ENCODE measurements around a stretch of chr2.

- PRO-cap = no peak
- RRBS = no CpG with 5 or more reads among the region's 1 CpG
These were observed 69.5 kb upstream of the CD28 start for GRCh38 chr2:203636911-203637284.

- PRO-cap = no peak
- RRBS = no CpG with 5 or more reads among the region's 1 CpG
These were observed 34.5 kb upstream of the CD28 start for GRCh38 chr2:203671891-203672299.

DNA sequence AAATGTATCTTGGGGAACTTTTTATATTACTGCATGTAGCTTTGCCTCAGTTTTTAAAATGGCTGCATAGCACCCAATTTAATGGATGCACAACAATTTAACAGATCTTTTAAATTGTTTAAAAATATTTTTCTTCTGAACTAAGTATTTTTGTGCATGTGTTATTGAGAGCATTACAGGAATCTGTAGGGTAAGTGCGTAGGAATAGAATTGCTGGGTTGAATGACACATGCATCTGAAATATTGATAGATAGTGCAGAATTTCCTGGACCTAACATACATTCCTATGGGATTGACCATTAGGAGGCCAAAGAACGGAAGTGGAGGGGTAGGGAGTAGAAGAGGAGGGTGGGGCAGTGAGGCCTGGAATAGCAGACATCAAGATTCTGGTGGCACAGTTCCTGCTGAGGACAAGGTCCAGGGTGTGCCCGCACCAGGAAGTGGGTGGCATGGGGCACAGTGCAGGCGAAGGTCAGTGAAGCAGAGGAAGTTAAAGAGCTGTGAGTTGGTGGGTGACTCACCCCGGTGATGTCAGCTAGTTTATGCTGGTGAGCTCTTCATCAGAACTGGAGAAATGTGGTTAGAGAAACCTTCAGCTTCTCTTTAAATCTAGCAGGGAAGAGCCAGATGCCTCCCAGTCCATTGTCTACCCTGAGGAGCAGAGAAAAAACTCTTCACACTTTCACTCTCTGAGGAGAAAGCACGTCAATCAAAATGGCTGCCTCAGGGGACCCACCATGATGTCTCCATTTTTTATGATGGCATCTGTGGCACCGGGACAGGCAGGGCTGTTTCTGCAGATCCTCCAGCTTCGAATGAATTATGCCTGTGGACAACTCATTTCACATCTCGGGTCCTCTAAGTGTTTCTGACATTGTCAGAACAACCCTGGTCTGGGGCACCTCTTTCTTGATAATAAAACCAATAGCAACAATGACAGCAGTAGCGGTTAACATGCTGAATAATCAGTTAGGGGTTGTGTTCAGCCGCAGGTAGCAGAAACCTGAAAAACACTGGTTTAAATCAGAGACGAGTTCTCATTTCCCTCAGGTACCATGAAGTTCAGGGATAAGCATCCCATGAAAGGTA is 55.9 kb upstream of the CTLA4 start:
- PRO-cap = no peak
- RRBS = no CpG with 5 or more reads among the region's 12 CpGs

DNA sequence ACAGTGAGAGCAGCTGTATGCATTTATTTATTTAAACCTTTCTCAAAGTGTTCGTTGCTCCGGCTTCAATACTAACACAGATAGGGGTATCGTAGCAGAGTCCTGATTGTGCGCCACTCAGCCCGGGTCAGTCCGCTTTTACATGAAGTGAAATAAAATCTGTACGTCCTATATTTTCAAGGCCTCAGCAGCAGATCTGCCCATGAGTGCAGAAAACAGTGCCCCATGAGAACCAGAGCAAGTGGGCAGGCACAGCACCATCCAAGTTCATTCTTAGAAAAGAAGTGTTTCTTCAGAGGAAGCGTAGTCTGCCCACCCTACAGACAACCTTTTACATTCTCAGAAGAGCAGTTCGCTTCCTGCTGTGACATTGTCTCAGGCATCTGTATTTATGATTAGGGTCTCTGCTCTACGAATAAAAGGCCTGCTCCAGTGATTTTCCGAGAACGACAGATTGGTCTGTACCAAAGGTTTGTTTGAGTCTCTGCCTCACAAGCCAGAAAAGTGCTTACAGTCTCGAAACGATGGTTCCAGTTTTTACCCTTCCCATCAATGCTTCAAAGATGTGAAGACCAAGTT is 31.7 kb upstream of the CTLA4 start:
- PRO-cap = no peak
- RRBS = 100% methylated on average over 1 of the region's 14 CpGs

- PRO-cap = no peak
- RRBS = no CpG with 5 or more reads among the region's 4 CpGs
These were observed 1.6 kb downstream of the CTLA4 start for GRCh38 chr2:203868953-203869887.

- PRO-cap = no peak
- RRBS = no CpG with 5 or more reads among the region's 4 CpGs
These were observed 4.0 kb downstream of the CTLA4 start for GRCh38 chr2:203871527-203871981.

DNA sequence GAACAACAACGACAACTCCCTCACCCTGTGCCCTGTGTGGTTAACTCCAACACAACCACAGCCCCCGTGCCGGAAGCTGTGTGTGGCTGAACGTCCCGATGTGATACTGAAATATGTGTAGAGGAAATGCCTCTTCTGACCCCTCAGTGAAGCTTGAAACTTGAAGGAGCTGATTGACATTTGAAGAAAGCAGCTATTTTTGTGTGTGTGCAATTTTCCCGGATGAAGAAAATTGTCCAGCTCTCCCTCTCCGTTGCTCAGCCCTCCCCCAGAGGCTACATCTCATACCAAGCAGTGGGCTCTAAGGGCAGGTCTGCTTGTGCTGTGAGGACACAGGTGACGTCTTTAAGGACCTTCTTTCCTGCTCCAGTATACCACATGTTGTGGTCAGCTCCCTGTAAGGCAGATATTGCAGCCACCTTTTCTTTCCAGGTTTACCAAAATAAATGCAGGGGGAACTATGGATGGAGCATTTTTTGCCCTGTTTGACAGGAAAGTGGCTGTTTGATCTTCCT is 173.9 kb downstream of the ICOS start:
- PRO-cap = no peak
- RRBS = no CpG with 5 or more reads among the region's 8 CpGs

- PRO-cap = unidirectional peak, plus-strand start at chr2:204145474
- RRBS = no CpG with 5 or more reads among the region's 8 CpGs
These were observed 208.6 kb downstream of the ICOS start for GRCh38 chr2:204145166-204145552.

DNA sequence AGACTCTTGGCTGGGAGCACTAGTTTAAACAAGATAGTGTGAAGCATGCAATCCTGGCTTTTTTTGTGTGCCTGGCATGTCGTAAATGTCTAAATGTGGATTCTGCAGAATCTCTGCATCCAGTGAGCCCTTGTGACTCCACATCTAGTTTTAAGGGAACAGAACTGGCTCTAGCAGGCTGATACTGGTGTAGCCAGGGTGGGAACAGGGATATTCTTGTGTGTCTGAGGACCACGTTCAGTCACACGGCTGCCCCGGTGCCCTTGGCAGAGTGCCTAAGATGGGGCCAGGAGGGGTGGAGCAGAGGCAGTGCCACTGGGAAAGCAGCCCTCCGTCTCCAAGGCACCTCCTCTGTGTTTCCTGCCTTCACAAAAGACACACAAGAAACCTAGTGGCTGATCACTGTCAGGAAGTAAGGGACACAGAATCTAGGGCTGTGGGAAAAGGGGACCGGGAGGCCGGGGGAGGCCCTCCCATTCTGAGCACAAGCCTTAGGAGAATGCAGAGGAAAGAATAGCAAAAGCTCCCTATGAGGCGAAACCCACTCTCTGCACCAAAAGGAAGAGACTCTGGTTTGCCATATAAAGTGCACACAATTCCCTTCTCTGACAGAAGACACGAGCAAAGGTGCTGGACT is 91.5 kb upstream of the PARD3B start:
- PRO-cap = no peak
- RRBS = no CpG with 5 or more reads among the region's 9 CpGs

- PRO-cap = no peak
- RRBS = no CpG with 5 or more reads among the region's 1 CpG
These were observed 371.7 kb downstream of the PARD3B start for GRCh38 chr2:204916828-204917488.

DNA sequence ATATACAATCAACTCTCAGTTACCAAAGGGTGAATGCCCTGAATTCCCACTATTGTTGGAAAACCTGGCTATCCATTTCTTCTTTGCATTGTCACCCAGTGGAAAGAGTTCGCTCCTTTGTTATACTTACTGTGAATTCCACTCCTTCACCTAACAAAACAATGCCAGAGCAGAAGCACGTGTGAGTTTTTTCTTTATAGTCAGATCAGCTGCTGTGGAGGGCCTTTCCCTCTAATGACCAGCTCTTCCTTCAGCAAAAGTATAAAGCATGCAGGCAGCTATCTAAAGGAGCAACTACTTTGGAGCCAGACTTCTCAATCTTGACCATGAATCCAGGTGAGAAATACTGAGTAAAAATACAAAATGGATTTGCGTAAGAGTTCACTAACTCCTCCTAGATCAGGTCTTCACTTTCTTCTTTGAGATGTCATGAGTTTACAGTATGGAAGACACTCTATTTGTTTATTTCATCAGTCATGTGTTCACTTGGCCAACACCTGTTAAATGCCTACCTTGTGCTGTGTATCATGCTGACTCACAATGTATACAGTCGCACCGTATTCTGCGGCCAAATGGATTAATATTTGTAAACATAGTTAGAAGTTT is 409.0 kb upstream of the NRP2 start:
- PRO-cap = unidirectional peak, minus-strand start at position 421 of the sequence; bidirectional peak, plus-strand start outside the sequence, minus-strand start at position 421 of the sequence
- RRBS = no CpG with 5 or more reads among the region's 6 CpGs

GRCh38 chr2:205704533-205704921 is 22.2 kb downstream of the NRP2 start:
- PRO-cap = no peak
- RRBS = no CpG with 5 or more reads among the region's 4 CpGs

- PRO-cap = unidirectional peak, minus-strand start at chr2:205754934
- RRBS = no CpG with 5 or more reads among the region's 6 CpGs
These were observed 72.5 kb downstream of the NRP2 start for GRCh38 chr2:205754844-205755180.

DNA sequence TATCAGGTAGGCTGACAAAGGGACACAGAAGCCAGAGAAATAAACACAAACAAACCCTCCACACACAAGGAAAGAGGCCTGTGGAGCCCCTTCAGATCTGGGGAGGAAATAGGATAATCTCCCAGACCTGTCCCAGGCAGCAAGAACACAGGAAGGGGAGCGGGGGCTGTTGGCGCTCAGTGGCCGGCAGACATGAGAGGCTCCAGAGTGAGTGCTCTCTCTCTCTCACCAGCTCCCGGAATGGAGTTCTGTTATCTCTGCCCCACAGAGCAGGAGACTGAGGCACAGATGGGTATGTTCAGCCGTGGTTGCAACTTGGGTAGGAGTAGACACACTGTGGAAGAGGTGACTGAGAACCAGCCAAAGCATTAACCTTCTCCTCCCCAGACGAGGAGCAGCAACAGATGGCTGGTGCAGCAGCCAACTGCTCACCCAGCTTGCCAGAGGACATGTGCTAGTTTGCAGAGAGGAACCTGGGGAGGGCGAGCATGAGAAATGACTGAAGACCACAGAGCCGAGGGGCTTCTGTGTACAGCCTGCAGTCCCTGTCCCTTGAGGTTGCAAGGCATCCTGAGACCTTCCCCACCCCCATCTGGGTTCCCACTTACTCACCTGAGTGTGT is 82.0 kb downstream of the NRP2 start:
- PRO-cap = no peak
- RRBS = no CpG with 5 or more reads among the region's 8 CpGs

DNA sequence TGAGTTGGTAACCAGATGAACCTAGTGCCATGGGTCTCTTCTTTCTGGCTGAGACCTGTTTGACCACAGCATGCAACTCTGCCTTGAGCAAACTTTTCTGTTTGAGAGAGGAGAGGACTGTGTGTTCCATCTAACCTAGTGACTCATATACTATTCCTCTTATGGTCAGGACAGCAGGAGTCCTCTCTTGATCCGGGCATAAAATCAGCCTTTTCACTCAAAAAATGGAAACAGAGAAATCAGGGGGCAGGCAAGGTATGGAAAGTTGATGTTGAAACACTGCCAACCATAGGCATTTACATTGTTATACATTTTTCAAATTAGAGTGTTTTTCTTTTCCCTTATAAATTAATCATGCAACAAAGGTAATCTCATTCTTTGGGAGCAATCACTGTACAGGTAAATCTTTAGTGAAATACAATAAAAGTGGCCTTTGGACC is 86.6 kb downstream of the NRP2 start:
- PRO-cap = no peak
- RRBS = no CpG with 5 or more reads among the region's 1 CpG

- PRO-cap = no peak
- RRBS = no CpG with 5 or more reads among the region's 8 CpGs
These were observed 87.6 kb downstream of the NRP2 start for GRCh38 chr2:205769836-205770360.

DNA sequence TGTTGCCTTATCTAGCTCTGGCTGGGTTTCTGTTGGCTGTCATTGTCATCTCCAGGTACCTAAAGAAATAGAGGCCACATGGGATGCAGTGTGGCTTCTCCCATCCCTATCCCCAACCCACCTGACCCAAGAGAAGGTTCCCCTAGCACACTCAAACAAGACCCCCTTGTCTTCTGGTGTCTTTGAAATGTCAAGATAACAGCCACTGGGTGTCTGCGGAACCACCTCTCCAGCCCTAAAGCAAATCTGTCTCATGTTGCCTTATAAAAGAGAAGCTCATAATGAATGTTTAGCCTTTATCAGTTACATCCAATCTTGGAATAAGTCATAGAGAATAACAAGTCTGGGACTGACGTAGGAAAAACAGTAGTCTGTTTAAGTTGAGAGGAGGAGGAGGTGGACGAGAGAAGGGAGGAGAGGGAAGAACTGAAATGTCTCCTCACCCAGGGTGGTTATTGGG is 94.9 kb downstream of the NRP2 start:
- PRO-cap = no peak
- RRBS = no CpG with 5 or more reads among the region's 3 CpGs

- PRO-cap = no peak
- RRBS = no CpG with 5 or more reads among the region's 3 CpGs
These were observed 152.5 kb downstream of the NRP2 start for GRCh38 chr2:205834710-205835316.

- PRO-cap = bidirectional peak, plus-strand start at chr2:205902645, minus-strand start at chr2:205902519
- RRBS = no CpG with 5 or more reads among the region's 11 CpGs
These were observed 183.4 kb downstream of the INO80D start for GRCh38 chr2:205902436-205903021.

GRCh38 chr2:205974666-205975060 is 111.3 kb downstream of the INO80D start:
- PRO-cap = no peak
- RRBS = no CpG with 5 or more reads among the region's 1 CpG